ENCODE results near the gene NCOR1.

DNA sequence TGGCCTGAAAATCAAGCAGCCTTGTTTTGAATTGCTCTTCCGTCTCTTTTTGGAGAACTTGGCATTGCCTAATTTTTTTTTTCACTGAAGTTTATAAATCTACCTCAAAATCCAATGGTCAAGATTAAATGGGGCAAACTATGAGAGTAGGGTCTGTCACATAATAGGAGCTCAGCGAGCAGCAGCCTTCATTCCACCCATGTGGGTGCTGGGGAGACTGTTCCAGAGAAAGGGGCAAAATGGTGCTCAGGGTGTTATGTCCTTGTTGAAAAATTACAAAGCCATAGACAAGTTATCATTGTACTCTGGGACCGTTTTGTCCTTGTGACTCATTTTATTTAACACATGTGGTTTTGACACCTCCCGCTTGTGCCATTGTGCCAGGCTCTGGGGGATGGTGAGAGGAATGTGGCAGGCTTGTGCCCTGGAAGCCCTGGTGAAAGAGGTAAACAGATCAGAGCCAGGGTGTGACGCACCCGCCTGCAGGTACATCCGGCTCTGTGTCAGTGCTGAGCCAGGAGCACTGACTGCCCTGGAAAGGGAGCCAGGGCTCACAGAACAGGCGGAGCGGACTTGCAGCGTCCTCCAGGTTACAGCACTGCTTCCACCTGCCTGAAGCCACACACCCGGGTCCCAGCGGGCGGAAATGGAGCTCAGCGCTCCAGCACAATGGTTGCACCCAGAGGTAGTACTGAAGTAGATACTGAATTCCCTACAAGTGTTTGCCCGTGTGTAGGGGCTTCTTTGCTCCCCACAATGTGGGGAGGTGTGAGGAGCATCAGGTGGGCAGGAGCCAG lies 30.8 kb downstream of the CDRT15 start:
- PRO-cap, result no peak

DNA sequence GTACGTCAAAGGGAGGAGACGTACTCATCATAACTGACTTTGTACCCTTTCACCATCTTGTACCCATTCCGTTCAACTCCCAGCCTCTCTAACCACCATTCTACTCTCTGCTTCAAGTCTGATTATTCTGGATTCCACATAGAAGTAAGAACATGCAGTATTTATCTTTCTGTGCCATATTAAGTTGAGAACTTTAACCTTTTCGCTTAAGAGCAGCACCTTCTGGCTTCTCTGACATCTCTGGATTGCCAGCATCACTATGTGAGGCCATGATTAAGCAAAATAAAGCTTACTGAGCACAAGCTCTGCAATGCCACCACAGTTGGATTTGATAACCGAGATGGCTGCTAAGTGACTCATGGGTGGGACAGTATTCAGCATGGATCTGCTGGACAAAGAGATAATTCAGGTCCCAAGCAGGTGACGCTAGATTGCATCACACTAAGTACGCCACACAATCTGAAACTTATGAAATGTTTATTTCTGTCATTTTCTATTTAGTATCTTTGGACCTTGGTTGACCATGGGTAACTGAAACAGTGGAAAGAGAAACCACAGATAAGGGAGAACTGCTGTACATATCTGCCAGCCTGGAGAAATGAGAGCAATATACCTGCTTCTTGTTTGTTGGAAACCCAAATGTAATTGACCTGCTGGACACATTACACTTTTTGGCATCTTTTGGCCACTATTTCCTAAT lies 27.5 kb downstream of the CDRT15 start:
- PRO-cap, result no peak

GRCh38 chr17:14297109-14298085 lies 3.5 kb upstream of the HS3ST3B1 start:
- PRO-cap, result bidirectional peak, plus-strand start at chr17:14297650, minus-strand start at chr17:14297580

DNA sequence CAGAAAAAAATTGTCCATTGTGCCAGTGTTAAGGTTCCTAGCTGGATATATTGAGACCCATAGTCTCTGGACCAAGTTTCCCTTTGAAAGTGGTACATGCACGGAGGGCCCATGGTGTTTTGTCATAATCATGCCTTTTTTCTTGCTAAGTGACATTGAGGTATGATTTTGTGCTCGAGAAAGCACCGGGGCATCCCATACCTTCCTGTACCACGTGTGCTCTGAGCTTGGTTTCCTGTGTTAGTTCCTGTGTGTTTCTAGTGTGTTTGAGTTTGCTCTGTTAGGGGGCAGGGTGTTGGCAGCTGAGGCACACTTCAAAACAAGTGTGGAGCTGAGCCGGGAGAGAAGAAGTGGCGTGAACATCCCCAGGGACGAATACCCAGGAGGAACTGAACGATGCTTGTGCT lies 127.3 kb downstream of the HS3ST3B1 start:
- PRO-cap, result no peak

GRCh38 chr17:15230360-15231134 lies 34.6 kb downstream of the PMP22 start:
- PRO-cap, result no peak

DNA sequence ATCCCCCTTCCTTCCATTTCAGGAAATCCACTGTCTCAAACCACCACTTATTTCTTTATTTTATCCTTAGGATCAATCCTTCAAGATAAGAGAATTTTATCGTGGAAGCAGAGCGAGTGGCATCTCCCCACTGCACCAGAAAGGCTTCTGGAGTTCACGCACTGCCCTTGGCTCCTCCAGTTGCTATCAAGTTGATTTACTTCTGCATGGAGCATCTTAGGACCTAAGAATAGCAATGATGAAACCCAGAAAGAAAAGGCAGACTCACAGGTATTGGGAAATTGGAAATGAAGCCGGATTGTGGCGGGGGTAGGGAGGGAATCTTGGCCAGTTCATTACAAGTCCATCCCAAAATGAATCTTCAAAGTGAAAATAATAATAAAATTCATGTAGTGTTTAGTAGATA lies 33.8 kb downstream of the TEKT3 start:
- PRO-cap, result no peak

DNA sequence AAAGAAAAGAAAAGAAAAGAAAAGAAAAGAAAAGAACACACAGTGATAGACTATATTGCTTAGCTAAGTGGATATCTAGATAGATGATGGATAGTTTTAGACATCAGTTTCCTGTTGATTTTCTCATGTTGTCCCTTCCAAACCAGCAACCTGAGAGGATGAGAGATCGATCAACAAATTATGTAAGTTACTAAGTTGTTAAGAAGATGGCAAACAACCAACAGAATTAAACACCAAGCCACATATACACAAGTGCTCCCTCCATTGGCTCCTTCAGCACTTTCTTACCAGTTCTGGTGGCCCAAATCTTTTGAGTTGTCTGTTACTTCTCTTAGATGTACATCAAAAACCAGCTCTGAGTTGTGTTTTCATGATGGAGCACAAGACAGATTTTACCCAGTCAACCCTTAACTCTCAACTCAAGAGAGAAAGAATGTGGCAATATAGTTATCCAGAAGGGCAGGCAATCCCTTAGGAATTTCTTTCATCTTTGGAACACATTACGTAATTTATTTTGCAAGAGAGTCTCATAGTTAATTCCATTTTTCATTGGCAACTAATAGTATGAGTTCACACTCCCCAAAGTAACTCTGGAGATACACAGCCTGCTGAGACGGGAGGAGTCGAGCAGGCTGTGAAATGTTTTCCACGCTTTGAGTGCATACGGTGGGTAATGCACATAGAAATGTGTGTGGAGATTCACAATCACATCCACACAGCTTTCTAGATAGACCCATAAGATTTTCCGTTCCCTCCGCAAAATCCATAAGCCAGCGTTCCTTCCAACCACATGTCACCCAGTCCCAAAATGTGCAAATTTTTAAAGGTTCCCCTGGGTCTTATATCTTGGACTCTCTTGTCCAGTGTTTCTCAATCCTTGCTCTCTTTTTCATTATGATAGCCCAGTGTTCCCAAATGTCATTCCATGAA lies 8.2 kb upstream of the CDRT4 start:
- PRO-cap, result no peak

DNA sequence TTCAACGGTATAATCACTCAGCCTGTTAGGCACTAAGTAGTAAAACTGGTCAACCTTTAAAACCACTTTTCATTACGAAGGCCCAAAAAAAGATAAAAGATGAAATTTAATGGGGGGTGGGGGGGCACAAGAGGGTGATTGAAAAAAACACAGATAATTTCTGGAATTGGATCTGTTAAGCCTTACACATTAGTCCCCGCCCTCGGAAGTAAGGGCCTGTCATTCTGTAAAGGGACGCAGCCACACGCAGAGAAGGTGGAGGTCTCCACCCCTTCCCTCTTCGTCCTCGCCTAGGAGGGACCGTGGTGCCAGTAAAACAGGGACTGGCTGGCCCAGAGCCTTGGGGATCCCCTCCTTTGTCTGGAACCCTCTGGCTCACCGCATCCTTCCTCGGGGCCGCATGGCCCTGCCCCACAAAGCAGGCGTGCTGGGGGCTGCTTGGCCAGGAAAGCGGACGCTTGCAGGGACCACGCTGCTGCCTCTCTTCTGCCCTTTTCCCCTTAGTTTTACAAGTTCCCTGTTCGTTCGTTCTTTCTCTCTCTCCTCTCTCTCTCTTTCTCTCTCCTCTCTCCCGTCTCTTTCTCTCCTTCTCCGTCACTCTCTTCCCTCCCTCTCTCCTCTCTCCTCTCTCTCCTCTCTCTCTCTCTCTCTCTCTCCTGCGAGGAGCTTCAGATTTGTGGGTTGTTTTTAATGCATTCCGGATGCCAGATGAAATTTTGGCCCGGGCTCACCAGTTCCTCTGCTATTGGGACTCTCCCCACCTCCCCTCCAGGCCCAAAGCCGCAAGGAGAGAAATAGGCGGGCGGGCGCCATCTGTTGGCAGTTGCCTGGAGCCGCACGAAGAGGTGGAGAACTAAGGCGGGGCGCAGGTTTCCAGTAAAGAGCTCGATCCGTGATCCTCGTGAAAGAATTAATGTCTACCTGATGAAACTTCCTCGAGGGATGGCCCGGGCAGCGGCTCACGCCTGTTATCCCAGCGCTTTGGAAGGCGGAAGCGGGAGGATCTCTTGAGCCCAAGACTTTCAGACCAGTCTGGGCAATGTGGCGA lies 35.1 kb upstream of the CDRT4 start:
- PRO-cap, result no peak

DNA sequence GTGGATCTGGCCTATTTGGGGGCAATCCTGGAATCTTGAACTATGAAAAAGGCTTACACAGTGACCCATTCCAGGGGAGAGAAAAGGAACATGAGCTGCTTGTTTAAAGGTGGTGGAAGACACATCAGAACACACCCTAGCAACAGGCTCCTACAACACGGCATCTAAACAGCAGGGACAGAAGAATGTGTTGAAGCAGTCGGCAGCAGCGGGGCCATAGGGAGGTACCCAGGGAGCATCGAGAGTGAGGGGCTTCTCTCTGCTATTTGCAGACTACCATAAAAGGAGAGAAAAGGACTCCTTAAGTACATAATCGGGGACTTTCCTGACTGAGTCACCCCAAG lies 26.3 kb upstream of the FBXW10B start:
- PRO-cap, result unidirectional peak, plus-strand start at position 198 of the sequence

GRCh38 chr17:15944513-15944801 lies 473 bp upstream of the ADORA2B start:
- PRO-cap, result no peak

DNA sequence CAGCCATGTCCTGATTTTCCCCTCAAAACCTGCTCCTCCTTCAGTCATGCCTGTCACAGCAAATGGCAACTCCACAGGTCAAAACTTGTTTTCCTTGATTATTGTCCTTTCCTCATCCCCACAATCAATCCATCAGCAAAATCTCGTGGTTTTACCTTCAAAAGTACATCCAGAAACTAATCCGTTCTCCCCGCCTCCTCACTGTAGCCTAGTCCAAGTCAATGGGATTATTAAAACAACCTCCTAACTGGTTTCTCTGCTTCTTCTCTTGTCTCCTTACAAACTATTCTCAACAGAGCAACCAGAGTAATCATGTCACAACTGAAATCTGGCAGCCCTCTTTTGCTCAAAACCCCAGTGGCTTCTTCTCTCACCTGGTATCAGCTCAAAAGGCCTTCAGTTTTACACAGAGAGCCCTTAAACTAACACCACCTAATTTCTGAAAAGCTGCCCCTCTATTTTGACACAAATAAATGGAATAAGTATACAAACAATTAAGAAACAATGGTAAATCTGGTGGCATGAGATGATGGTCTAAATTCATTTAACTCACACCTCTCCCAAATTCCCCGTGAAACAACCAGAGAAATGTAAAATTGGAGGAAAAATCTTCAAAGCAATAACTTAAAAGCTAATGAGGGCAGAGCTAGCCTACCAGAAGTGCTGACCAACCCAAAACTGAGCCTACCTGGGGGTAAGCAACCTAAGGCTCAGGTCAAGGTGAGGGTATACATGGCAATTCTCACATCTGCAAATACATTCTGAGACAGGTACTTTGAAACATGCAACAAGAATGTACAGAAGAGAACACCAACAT lies 81.4 kb downstream of the NCOR1 start:
- PRO-cap, result no peak

GRCh38 chr17:16214667-16215736 lies at the start of gene NCOR1:
Gene NCOR1, minus strand, starts transcription at chr17:16215534.
- PRO-cap, result bidirectional peak, plus-strand start at chr17:16215078, minus-strand start at chr17:16215075; bidirectional peak, plus-strand start at chr17:16215650, minus-strand start at chr17:16215534

DNA sequence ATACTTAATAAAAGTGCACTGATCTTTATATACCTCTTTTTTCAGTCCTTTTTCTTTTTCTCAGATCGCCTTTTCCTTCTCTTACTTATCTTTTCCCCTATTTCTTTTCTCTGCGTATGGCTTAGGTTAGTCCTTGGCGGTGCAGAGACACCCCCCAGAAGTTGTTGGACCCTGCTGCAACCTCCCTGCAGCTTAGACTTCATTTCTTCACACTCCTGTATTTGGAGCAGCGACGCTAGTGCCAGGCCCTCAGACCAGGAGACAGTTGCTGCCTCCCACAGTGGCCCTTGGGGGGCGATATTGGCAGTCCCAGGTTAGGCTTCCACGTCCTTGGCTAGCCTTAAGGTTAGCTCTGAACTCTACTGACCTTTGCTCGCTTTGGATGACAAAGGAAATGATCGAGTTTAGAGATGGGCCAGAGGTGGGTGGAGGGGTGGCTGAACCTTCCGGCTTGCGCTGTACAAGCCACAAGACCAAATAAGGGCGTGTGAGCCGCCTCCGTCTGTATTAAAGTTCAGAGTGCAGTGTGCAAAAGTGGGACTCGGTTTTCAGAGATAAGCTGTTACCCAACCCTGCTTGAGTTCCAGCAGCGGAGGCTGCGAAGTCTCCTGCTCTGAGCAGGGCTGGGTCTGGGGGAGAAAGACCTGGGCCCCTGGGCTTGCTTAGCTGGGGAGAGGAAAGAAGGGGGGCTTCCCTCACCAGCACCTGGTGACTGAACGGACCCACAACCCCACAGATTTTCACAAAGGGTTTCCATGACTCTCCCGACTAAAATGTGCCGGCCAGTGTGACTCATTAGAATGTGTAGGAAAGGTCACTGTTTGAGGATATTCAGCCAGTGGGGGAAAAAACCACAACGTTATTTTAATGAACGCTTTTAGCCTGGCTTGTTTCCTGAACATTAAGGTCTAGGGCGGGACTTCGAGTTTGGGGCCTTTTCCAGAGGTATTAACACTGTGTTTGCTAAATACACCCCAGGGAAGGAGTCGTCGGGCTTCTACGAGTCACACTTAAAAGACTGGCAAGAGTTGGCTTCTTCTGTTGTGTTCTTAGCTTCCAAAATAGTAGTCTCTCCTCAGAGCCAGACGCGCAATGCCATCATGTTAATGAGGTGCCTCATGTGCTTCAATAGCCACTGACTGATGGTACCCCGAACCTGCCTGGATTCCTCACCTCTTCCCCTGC lies 67.2 kb downstream of the CENPV start:
- PRO-cap, result bidirectional peak, plus-strand start at position 579 of the sequence, minus-strand start at position 354 of the sequence

- PRO-cap, result no peak
Observed at GRCh38 chr17:16439798-16440654, 24.7 kb downstream of the TRPV2 start.

- PRO-cap, result no peak
Observed at GRCh38 chr17:16471507-16472130, 20.4 kb downstream of the LRRC75A start.

DNA sequence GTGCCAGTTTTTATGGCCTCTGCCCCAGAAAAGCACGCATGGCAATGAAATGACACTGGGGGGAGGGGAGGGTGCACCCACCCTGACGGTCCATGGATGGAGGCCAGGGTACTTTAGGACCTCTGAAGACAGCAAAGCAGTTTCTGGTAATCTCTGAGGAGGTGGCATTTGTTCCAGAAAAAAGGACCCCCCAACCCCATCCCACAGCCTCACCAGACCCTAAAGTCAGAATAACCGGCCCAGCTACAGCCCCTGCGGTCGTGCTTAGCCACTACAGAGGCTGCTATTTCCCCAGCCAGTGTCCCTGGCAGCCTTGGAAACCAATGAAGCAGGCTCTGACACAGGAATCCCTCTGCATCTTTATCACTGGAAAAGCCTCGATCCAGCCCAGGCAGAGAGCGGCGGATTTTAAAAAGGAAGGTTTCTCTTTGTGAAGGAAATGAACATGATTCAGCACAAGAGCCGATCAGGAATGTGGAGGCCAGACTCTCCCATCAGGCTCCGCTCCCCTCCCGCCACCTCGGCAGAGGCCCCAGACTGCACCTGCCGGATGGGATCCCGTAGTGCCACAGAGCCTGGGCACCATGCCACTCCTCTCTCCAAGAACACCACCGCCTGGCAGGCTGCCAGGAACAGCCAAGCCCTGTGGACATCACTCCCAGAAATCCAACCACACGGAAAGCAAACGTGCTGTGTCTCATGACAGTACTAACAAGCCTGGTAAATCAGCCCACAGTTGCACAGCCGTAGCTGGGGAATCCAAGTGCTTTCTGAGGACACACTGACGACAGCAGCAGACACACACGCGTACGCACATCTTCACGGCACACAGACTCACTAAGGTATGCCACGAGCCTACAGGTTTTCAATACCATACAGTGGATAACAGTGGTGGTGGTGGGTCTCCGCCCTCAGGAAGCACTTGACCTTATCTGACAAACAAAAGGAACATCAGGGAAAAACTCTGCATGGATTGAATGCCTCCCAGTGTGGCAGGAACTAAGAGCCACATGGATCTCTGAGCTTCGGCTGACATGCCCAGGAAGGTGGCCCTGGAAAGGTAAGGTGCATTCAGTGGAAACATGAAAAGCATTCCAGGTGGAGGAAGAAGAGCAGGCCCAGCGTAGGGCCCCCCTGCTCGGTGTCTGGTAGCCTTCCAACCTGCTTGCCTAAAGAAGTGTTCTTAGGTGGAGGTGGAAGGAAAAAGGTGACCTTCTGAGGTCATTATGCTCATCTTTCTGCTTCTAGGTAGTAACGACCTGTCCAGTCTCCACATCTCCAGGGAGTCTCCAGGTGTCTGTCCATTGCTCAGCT lies 5.4 kb downstream of the LRRC75A start:
- PRO-cap, result no peak

GRCh38 chr17:16583905-16584691 lies 15.1 kb upstream of the ZNF287 start:
- PRO-cap, result no peak

DNA sequence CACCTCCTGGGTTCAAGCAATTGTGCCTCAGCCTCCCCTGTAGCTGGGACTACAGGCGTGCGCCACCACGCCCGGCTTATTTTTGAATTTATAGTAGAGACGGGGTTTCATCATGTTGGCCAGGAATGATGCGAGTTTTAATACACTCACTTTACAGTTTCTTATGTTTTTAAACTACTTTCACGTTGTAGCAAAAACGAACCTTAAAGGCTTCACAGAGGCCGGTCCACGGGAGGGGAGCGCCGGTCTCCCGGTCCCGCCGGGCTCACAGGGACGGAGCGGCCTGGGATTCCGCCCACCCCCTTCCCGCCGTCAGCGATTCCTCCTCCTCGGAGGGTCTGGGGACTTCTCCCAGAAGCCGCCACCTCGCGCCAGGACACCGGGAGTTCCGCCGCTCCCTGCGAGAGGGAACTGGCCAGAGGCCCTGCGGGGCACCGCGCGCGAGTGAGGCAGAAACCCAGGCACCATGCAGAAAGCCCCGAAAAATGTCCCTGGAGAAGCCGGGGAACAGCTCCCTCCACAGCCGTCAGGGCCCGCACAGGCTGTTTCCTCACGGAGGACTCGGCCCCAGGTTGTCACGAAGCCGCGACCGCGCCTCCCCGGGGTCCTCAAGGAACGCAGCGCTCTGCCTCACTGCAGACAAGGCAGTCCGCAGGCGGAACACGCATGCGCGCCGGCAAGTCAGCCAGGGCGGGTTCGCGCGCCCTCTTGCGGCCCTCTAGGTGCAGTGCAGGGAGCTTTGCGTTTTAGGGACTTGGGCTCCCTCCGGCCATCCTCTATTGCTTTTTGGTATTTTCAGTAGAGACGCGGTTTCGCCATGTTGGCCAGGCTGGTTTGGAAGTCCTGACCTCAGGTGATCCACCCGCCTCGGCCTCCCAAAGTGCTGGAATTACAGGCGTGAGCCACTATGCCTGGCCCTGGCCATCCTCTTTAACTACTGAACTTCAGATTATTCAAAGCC lies 20.1 kb upstream of the ZNF287 start:
- PRO-cap, result bidirectional peak, plus-strand start at position 792 of the sequence, minus-strand start at position 635 of the sequence

DNA sequence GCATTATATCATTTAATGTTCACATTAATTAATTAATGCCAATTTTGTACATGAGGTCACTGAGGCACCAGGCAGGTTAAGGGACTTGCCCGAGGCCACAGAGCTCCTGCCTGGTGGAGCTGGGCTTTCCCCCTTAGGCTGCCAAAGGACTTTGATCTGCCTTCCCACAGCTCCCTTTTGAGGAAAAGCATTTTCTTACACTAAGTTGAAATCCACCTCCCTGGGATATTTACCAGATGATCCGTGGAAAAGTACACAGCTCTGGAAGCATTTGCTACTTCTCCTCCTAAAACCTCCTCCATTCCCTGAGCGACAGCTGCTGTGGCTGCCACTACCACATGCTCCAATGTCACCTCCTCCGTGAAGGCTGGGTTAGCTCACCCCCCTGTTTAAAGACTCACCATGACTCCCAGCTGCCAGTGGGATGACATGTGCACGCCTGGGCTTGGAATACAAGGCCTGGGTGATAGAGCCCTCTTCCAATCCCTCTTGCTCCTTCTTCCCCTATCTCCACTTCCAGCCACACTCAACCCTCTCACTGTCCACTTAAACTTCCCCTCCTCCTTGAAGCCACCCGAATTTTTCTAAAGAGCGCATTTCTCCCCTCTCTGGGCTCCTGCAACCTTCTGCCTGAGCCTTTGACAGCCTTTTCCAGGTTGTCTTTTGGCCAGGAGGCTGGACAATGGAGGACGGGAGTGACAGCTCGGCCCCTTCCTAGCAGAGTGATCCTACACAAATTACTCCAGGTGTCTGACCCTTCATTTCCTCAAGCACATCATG lies 1.1 kb upstream of the MPRIP start:
- PRO-cap, result no peak

GRCh38 chr17:17081388-17082173 lies 39.3 kb downstream of the MPRIP start:
- PRO-cap, result no peak